Peritoneum (tissue), 1 donor: ENCODE measurements around the gene C4orf47.

DNA sequence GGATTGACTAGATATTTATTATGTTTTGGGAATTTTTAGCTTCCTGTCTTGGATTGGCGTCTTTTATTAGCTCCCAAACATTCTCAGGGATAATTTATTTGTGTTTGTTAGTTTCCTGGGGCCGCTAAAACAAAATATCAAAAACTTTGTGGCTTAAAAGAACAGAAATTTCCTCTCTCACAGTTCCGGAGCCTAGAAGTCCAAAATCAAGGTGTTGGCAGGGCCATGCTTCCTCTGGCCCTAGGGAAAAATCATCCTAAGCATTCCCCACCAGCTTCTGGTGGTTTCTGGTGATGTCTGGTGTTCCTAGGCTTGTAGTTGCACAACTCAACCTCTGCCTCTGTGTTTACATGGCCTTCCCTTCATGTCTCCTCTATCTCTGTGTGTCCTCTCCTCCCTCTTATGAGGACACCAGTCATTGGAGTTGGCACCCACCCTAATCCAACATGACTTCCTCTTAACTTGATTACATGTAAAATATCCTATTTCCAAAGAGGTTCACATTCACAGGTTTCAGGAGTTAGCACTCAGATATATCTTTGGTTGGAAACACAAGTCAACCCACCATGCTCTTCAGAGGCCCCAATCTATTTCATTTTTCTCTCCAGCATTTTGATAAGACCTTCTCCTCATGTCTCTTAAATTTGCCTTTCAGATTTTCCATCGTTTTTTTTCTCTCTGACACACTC lies 15.4 kb downstream of the LRP2BP start:
- PRO-cap, result no peak

DNA sequence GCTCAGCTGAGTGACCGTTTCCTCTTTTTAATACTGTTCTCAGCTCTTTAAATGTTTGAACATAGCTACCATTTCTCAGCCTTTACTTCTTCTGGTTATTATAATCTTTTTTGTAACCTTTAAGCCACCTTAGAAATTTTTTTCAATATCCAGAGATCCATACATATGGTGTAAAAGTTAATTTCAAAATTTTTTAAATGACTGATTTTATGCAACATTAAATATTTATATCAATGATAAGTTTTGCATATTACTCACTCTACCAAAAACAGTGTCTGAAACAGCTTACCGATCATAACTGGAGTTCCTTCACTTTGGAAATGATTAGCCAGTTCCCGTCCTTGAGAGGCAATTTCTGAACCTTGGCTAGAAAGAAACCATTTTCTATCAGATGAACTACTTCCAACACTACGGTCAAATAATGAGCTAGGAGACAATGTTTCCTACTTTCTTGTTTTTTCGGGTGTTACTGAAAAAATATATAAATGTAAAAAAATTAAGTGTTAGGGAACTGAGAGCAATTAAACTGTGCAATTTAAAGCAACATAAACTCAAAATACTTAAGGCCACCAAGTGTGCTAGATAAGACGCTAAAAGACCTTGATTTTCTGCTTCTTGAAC lies 9.0 kb downstream of the ANKRD37 start:
- PRO-cap, result no peak

DNA sequence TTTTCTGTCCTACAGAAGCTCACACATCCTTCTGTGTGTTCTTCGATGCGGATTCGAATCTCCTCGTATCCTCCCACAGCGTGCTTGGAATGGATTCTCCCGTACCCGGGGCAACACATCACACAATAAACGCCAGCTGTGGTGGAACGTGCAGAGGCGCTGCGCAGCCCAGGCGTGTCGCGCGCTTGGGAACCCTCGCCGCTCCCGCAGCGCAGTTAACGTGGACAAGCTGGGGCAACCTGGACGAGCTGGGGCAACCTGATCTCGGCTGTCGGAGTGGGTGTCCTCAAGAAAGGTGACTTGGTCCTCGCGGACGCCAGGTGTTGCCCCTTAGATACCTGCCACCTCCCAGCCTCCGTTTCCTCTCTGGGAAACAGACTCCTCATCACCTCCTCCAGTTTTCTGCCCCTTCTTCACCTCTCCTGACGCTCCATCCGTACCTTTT lies at the start of gene C4orf47:
C4orf47 (plus strand) TSS at position 153 of the 445 bp plus-strand sequence.
- PRO-cap, result no peak

- PRO-cap, result no peak
These were observed 8.2 kb upstream of the CCDC110 start for GRCh38 chr4:185479743-185480169.

DNA sequence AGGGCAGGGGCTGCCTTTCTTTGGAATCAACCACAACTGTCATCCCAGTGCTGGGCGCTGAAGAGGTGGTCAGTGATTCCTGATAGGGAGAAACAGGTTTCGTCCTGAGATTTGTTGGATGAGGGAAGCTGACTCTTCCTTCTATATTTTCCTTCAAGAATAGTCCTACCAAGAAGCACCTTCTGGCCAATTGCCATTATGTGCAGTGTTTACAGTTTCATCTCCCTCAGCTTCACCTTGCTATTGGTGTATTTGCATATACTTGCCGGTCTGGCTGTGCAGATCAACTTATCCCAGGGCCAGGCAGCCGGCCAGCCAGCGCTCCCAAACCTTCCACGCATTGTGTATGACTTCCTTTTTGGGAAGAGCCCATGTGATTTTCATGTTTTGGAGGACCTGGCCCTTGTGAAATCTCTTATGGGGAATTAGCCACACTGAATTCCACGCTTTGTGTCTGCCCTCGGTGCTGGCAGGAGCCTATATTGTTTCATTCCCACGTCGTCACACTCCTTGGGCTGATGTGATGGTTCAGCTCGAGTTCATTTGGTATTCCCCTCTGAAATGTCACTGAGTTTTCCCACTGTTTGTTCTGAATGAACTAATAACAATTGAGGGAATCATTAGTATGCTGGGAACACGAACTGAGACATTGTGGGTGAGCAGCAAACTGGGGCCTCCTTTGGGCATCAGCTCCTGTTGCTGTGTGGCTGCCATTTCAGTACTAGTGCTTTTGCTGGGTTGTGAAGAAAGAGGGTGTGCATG lies 5.9 kb upstream of the PDLIM3 start:
- PRO-cap, result no peak

DNA sequence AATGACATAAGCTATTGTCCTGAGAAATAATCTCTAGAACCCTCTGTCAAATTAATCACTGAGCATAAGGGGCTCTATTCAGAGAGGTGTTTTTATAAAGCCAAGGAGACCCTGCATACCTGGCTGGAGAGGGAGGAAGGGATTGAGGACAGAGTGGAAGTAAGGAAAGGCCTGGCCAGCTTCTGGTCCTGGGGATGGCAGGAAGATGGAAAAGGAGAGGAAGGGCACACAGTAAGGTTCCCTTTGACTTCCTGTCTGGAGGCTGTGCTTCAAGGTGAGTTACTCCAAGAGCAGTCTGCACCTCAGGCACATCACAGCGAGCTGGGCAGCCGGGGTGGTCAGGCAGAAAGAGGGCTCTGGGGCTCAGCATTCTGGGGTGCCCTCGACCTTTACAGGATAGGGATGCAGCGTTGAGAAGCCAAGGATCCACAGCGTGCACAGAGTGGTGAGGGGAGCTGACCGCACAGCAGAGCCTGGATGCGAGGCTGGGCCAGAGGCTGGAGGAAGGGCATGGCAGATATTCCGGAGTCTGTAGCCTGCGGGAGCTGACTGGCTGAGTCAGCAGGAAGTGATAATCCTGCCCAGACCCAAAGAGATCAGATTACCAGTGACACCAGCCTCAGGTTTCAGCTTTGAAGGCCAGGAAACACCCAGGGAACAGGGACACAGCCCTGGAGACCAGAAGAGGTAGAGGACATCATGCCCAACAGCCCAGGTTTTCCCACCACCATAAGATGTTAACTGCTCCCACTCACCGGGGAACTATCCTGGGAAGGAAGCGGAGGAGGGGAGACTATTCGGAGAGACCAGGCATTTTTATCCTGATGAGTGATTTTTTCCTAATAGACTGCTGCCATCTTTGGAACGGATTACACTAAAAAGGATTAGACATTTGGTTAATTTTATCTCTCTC lies 38.4 kb upstream of the PDLIM3 start:
- PRO-cap, result no peak

DNA sequence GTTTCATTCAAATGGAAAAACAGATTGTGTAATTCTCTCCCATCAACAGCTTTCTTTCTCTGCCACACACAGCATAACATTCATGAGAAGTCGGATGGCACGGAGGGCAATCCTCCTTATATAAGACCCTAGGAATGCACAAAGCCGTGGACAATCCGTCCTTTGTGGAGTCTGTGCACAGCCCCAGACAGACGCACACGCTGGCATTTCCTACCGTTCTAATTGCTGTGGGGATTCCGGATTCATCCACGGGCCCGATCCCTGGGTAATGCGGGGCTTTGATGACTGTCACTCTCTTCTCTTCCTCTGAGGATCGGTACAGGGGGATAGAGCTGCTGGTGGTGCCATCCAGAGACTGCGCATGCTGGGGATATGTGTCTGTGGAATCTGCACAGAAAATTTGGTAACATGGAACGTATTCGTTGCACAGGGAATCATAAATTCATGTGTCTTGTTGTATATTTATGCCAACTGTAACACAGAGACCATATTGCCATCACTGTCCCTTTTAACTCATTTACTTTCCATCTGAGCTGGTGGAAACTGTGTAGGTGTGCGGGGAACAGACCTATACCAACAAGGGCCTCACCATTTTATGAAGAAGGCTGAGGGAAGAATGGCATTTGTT lies 122.0 kb upstream of the PDLIM3 start:
- PRO-cap, result no peak

DNA sequence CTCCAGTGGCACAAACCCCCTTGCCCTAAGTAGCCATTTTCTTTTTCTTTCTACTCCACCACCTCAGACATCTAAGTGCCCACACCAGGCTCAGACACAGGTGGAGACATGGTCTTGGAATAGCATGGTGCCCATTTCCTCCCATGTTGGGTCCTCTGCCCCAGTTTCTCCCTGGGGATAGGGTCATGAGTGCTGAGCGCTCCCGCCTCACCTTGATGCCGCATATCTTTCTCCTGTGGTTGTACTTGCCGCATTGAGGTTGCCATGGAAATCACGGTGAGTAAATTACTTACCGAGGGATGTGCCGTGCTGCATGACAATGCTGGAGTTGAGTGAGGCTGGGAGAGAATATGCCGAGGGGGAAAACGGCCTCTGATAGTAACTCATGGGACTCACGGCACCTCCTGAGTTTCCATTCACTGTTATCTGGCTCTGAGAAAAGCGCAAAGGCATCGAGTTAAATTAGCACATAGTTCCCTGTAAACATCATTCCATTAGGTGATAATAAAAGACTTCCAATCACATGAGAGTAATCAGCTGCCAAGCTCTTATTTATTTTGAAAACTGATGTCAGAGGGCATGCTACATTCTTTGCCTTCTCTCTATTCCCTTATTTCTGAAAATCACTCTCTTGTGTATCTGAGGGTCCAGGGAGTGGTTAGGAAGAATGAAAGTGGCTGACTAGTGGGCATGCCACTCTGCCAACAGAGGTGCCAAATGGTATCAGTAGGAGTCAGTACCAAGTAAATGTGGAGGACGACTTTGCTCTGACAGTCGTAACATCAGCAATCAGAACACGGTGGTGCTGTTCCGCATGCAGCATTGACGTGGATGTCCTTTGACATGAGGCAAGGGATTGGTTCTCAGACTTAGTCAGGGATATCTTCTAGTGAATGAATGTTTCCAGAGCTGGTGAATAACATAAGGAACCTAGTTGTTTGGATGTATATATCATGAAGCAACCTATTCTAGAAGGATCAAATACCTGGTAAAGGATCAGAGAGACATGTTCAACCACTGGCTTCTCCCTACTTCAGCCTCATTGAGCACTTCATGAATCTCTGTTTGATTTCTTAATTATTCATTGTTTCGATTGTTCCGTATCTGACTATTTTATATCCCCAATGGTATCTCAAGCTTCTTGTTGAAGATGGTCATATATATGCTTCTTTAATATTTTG lies 126.9 kb upstream of the PDLIM3 start:
- PRO-cap, result no peak

GRCh38 chr4:185695847-185696176 lies 116.2 kb downstream of the SORBS2 start:
- PRO-cap, result no peak

- PRO-cap, result no peak
These were observed 111.9 kb downstream of the SORBS2 start for GRCh38 chr4:185699984-185700530.

DNA sequence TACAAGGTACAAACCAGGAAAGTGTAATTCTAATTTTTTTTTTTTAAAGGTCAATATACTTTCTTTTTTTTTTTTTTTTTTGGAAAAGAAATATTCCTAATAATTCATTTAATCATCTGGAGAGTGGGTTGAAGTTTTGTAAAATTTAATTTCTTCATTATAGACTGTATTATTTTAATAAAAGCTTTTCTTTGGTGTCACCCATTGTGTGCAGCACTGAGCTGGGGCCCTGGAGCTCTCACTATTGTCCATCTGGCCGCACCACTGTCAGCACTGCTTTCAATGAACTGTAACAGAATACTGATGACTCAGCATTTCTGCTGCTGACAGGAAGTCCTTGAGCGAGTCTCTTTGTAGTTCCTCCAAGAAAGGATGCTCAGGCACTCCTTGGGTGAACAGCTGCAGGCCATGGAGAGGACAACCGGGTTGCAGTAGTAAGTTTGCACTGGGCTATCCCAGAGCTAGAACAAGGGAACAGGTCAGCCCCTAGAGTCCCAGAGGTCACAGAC lies 81.7 kb downstream of the SORBS2 start:
- PRO-cap, result no peak

- PRO-cap, result no peak
These were observed 11.5 kb downstream of the SORBS2 start for GRCh38 chr4:185800211-185801161.

GRCh38 chr4:185820480-185821129 lies 8.6 kb upstream of the SORBS2 start:
- PRO-cap, result no peak

GRCh38 chr4:185839690-185840192 lies 27.7 kb upstream of the SORBS2 start:
- PRO-cap, result no peak

- PRO-cap, result no peak
These were observed 53.9 kb upstream of the SORBS2 start for GRCh38 chr4:185865678-185866464.

DNA sequence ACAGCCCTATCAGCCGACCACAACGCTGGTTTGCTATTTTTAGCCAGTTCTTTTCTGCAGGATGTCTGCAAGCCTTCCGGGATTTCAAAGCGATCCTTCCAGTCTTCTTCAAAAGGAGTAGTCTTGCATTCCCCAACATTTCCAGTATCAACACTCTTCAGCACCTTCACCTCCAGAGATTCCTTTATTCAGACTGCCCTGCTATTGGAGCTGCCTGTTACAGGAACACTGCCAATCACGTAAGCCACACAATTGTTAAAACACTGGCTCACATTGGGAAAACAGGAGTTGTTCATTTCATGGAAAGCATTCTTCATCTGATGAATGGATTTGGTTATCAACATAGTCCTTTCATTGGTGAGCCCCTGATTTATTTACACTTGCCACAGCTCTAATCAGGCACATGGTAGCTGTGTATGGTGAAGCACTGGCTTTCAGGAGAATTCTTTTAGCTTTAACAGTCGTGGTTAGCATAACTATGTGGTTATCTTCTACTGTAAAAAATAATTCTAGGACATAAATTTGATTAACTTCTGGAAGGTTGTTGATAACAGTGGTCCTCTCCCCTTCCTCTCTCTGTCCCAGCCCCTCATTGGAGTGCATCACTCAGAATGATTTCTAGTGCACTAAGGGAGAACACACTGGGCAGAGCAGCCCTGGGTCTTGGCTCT lies 109.8 kb upstream of the SORBS2 start:
- PRO-cap, result no peak

- PRO-cap, result no peak
These were observed 53.4 kb upstream of the TLR3 start for GRCh38 chr4:186015509-186015980.

- PRO-cap, result no peak
These were observed 10.3 kb downstream of the TLR3 start for GRCh38 chr4:186079206-186079774.

GRCh38 chr4:186116257-186116487 lies 47.2 kb downstream of the TLR3 start:
- PRO-cap, result no peak

GRCh38 chr4:186116842-186117552 lies 48.0 kb downstream of the TLR3 start:
- PRO-cap, result no peak